Measurements from ENCODE around the genes TAC4 and SPATA20.

- RRBS: no CpG with 5 or more reads among the region's 2 CpGs
Measured at GRCh38 chr17:49847887-49848550, at the start of gene TAC4. TAC4 (minus strand) TSS chr17:49848069.

- RRBS: 20% methylated on average over 1 of the region's 16 CpGs
Measured at GRCh38 chr17:50027581-50028094, 28.3 kb upstream of the ITGA3 start.

DNA sequence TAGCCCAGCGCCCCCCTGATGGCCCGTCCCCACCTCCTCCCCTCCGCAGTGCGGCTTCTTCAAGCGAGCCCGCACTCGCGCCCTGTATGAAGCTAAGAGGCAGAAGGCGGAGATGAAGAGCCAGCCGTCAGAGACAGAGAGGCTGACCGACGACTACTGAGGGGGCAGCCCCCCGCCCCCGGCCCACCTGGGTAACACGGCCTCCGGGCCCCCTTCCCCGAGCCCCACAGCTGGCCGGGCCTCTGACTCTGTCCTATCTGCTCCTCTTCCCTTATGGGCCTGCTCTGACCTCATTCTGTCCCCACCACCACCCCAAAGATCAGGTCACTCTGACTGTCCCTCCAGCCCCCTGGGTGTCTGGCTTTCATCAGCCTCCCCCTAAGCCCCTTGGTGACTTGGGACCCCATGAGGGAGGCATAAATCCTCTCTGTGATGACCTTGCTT lies 7.0 kb upstream of the PDK2 start:
- RRBS: no CpG with 5 or more reads among the region's 18 CpGs

GRCh38 chr17:50107748-50109023 lies 13.0 kb downstream of the PDK2 start:
- RRBS: no CpG with 5 or more reads among the region's 20 CpGs

DNA sequence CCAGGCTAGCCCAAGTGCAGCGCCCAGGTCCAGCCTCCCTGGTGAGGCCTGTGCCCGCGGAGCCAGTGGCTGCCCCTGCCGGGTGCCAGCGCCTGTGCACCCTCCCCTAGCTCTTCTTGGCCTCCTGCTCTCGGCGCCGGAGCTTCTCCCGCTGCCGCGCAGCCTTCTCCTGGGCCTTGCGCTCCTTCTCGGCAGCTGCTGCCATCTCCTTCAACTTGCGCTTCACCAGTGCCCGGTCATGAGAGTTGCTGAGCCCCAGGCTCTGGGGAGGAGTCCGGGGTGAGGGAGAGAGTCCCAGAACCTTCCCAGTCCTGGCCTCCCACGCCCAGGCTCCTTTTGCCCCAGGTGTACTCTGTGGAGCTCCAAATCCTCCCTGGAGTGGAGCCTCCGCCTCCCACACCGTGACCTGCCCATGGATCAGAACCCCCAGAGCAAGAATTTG lies 17.2 kb downstream of the SAMD14 start:
- RRBS: 89% methylated on average over 10 of the region's 19 CpGs

GRCh38 chr17:50198924-50199603 lies 2.4 kb downstream of the COL1A1 start:
- RRBS: 80% methylated on average over 5 of the region's 23 CpGs

- RRBS: 16% methylated on average over 2 of the region's 4 CpGs
Measured at GRCh38 chr17:50201718-50202123, 290 bp upstream of the COL1A1 start.

DNA sequence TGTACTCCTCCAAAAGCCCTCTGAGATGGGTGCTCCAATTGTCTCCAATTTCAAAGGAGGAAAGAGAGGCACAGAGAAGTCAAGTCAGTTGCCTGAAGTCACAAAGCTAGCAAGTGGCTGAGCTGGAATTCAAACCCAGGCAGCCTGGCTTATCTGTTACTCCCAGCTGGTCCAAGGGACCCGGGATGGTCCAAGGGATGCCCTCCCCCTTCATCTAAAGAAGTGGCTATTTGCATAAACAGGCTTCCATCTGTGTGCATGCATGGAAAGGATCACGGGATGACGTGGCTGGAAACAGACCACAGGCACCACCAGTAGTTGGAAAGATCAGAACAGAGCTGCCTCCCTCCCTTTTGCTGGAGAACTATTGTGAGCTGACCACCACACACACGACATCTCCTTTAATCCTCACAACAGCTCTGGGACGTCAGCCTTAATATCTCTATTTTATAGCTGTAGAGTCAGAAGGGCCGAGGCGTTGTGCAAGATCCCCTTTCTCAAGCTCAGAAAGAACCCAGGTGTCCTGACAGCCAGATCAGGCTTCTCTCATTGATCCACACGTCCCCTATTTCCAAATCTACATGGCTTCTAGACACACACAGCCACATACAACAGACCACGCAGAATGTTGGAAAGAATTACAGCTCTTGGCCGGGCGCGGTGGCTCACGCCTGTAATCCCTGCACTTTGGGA lies 10.9 kb upstream of the COL1A1 start:
- RRBS: no CpG with 5 or more reads among the region's 13 CpGs

DNA sequence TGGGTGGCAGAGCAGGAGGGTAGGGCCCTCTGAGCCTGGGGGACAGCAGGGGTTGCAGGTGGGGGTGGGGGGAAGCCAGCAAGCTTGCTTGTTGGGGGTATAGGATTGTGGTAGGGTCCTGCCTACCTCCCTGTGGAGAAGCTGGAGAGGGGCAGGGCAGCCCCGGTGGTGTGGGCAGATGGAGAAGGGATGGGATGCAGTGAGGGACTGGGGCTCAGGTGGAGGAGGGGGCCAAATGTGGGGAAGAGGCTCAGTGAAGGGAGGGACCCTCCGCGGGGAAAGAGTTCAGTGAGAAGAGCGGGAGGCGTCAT lies 17.2 kb upstream of the TMEM92 start:
- RRBS: no CpG with 5 or more reads among the region's 5 CpGs

- RRBS: no CpG with 5 or more reads among the region's 2 CpGs
Measured at GRCh38 chr17:50379331-50379530, 6.2 kb downstream of the EME1 start.

- RRBS: no CpG with 5 or more reads among the region's 15 CpGs
Measured at GRCh38 chr17:50464730-50465776, 3.6 kb downstream of the CHAD start.

DNA sequence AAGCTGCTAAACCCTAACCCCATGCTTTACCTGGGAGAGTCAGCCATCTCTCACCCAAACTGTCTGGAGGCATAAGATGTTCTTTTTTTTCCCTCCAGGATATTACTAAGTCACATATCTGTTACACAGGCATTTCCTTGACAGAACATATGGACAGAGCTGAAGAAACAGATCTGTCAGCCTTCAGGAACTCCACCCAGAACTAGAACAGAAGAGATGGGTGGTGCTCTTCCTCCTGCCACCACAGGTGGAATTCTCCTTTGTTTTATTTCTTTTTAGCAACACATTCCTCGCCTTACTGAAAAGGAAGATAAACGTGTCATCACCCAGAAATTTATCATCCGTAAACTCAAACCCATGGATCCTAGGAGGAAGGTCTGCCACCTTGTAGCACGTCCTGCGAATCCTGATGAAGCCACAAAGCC lies 8.8 kb downstream of the MYCBPAP start:
- RRBS: no CpG with 5 or more reads among the region's 5 CpGs

DNA sequence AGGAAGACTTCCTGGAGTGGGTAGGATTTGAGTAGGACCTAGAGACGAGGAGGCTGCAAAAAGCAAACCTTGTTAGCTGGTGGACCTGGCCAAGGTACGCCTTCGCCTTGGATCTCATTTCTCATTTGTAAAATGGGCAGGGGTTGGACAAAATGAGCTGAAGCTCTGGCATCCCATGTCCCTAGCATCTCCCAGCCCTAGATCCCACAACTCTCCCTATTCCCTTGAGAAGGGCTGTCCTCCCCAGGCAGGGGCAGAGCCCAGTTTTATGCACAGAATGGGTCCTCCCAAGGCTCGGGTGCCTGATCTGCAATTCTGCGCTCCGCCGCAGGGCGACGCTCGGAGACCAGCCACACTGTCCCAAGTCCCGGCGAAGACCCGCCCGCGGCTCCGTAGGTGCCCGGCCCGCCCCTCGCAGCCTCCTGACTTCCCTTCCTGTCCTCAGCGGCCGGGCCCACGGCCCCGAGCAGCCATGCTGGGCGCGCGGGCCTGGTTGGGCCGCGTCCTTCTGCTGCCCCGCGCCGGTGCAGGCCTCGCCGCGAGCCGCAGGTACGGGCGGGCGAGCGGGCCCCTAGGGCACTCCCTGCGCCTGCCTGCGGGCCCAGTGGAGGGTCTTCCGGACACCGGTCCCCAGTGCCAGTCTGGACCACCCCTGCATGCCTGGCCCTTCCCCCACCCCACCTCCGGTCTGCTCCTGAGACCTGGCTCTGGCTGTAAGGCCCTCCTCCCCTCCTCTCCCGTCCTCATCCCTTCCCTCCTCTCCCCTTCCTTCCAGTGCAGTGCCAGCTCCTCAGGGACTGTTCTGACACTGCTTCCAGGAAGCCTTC lies at the start of gene SPATA20:
TSS of gene SPATA20 (plus strand) at position 438 of the 827 bp plus-strand sequence.
- RRBS: 4% methylated on average over 22 of the region's 45 CpGs

DNA sequence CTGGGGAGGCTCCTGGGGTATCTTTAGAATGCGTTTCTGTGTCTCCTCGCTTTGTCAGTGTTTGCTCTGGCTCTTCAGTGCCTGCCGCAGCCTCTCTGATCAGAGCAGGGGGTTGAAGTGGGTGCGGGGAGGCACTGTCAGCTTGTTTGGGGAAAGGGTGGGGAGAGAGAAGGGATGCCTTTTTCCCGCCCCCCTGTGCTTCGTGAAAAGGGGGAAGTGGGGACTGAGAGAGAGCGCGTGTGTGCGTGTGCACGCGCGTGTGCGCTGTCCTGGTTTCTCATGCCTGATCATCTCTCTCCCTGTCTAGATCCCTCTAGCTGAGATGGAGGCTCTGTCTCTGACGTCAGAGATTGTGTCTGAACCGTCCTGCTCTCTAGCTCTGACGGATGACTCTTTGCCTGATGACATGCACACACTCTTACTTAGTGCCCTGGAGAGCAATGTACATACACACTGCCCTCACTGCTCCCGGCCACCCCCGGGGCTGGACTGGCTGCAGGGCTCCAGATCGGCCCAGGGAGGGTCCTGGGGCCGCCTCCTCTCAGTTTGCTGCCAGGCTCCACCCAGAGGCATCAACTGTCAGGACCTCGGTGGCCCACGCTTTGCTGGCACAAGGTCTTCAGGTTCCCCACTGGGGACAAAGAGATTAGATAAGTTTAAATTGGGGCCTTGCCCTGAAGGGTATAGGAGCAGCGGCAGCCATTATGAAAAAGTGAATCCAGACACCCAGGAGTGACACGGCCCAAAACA lies 13.2 kb upstream of the ABCC3 start:
- RRBS: no CpG with 5 or more reads among the region's 24 CpGs

GRCh38 chr17:50630377-50630915 lies 4.2 kb upstream of the ABCC3 start:
- RRBS: no CpG with 5 or more reads among the region's 7 CpGs

DNA sequence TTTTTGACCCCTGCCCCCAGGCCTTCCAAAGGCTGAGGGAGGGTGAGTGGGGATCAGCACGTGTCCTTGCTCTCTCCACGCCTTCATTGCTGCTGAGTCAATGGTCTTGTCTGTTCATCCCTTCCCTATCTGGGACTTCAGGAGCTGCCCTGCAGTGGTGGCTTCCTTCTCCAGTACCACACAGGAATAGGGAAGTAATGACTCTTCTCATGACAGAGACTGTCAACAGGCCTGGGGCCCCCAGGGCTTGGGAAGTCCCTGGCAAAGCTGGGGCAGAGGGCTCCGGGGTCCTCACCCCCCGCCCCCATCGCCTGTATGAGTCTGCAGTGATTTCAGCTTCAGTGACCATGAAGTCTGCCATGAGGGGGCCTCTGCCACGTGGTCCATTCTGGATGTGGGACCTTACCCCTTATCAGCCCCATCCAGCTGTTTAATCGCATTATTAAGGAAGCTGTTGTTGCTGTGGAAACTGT lies 6.2 kb downstream of the ABCC3 start:
- RRBS: no CpG with 5 or more reads among the region's 7 CpGs

- RRBS: no CpG with 5 or more reads among the region's 5 CpGs
Measured at GRCh38 chr17:50695312-50696282, 12.1 kb downstream of the ANKRD40 start.

DNA sequence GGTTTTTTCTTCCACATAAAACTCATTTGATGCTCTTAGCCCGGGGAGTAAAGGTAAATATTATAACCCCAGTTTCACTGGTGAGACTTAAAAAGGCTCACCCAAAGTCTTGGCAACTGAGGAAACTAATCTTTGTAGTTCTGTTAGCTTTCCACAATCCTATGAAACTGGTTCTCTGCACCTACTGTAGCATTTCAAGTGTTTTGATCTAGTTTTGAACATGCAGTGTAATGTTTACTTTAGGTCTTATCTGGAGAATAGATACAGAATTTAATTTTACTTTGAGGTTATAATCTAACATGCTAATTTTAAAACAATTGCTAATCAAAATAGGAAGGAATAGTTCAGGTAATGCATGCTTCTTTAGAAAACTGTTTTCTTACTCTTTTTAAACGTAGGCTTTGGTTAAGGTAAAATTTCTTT lies 1.0 kb downstream of the LUC7L3 start:
- RRBS: no CpG with 5 or more reads among the region's 2 CpGs

DNA sequence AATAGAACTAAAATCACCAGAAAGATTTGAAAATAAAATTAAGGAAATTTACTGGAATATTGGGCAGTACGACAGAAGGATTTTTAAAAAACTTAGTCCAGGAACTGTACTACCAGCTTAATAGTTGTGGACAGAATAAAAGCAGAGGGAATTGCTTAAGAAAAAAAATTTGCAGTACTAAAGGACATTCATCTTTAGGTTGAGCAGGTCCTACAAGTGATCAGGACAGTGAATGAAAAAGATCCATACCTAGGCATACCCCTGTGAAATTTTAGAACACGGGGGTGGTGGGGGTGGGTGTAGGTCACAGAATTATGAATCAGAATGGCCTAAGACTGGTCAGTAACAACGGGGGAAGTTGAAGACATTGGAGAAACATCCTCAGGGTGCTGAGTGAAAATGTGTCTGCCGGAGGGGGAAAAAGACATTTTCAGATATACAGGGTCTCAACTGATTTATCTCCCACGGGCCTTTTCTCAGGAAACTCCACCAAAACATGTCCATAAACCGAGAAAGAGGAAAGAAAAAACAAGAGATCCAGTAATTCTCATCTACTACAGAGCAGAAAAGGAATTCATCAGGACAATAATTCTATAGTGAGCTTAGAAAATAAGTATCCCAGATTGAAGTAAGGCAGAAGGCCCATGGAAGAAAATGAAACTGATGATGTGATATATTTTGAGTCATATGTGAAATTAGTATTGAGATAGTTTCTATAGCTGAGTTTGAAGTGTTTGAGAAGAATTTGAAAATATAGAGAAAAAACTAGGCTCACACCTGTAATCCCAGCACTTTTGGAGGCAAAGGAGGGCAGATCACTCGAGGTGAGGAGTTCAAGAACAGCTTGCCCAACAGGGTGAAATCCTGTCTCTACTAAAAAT lies 19.5 kb downstream of the LUC7L3 start:
- RRBS: no CpG with 5 or more reads among the region's 7 CpGs

GRCh38 chr17:50855735-50856489 lies 10.2 kb downstream of the TOB1 start:
- RRBS: no CpG with 5 or more reads among the region's 8 CpGs

Data from HL-60 (cell line).